AG09319 (cell line): ENCODE data around the genes SPINK9 and IL17B.

- RRBS = no CpG with 5 or more reads among the region's 5 CpGs
These were observed 34.0 kb downstream of the JAKMIP2 start for GRCh38 chr5:147748444-147749033.

GRCh38 chr5:147780746-147781433 is 1.6 kb downstream of the JAKMIP2 start:
- RRBS = no CpG with 5 or more reads among the region's 4 CpGs

DNA sequence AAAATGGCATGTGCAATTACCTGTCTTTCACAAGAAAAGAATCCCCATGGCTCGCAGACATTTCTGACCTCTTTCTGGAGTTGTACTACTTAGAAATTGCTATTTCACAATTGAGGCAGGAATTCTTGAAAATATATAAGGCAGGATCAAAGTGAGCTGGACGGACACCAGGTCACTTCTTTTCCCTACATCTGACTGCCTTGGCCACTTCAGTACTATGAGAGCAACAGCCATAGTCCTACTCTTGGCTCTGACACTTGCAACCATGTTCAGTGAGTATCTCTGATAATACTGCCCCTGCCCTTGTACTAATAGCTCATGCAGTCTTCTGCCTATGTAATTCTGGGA is at the start of gene SPINK9:
TSS of gene SPINK9 (plus strand) at position 163 of the 348 bp plus-strand sequence.
- RRBS = no CpG with 5 or more reads among the region's 2 CpGs

DNA sequence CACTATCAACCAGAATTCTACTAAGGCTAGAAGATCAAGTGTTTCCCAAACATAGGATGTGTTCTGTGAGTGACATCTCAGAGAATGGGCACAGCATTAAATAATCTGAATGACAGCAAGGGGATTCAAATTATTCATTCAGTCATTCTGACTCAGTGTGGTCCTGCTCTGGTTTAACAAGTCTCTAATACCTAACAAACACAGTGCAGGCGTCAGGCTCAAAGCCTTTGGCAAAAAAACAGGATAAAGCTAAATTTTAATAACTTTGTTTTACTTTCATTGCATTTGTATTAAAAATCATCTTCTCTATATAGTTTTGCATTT is 104.4 kb downstream of the FBXO38 start:
- RRBS = no CpG with 5 or more reads among the region's 1 CpG

- RRBS = no CpG with 5 or more reads among the region's 9 CpGs
These were observed 10.3 kb downstream of the ADRB2 start for GRCh38 chr5:148836618-148837228.

- RRBS = no CpG with 5 or more reads among the region's 1 CpG
These were observed 106.2 kb downstream of the SH3TC2 start for GRCh38 chr5:148956570-148957087.

- RRBS = no CpG with 5 or more reads among the region's 11 CpGs
These were observed 83.8 kb downstream of the SH3TC2 start for GRCh38 chr5:148978812-148979729.

GRCh38 chr5:149125328-149125814 is 15.9 kb upstream of the ABLIM3 start:
- RRBS = no CpG with 5 or more reads among the region's 11 CpGs

DNA sequence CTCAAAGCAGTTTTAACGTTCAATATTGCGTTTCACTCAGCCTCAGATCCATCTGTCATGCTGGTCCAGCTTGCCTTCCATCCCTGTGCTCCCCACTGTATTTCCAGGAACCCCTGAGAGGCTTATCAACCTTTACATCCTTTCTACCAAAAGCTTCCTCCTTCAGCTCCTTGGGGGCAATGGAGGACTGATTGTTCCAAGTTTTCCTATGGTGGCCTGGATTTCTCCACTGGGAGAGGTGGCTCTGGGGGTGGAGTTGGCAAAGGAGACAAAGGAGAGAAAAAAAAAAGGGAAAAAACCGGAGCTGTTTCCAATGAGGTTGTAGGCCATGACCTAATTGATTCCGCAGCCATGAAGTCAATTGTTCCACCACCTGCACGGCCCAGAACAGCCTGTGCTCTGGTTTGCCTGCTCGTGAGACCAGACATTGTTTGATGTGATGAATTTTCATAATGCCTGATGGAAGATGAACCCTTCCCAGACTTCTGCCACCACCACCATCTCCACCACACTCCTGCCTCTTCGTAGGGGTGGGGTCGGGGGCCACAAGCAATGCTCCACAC is 54.1 kb downstream of the ABLIM3 start:
- RRBS = no CpG with 5 or more reads among the region's 8 CpGs

- RRBS = no CpG with 5 or more reads among the region's 5 CpGs
These were observed 9.2 kb upstream of the AFAP1L1 start for GRCh38 chr5:149262436-149262829.

GRCh38 chr5:149345828-149346532 is 681 bp downstream of the GRPEL2 start:
- RRBS = 3% methylated on average over 4 of the region's 21 CpGs

DNA sequence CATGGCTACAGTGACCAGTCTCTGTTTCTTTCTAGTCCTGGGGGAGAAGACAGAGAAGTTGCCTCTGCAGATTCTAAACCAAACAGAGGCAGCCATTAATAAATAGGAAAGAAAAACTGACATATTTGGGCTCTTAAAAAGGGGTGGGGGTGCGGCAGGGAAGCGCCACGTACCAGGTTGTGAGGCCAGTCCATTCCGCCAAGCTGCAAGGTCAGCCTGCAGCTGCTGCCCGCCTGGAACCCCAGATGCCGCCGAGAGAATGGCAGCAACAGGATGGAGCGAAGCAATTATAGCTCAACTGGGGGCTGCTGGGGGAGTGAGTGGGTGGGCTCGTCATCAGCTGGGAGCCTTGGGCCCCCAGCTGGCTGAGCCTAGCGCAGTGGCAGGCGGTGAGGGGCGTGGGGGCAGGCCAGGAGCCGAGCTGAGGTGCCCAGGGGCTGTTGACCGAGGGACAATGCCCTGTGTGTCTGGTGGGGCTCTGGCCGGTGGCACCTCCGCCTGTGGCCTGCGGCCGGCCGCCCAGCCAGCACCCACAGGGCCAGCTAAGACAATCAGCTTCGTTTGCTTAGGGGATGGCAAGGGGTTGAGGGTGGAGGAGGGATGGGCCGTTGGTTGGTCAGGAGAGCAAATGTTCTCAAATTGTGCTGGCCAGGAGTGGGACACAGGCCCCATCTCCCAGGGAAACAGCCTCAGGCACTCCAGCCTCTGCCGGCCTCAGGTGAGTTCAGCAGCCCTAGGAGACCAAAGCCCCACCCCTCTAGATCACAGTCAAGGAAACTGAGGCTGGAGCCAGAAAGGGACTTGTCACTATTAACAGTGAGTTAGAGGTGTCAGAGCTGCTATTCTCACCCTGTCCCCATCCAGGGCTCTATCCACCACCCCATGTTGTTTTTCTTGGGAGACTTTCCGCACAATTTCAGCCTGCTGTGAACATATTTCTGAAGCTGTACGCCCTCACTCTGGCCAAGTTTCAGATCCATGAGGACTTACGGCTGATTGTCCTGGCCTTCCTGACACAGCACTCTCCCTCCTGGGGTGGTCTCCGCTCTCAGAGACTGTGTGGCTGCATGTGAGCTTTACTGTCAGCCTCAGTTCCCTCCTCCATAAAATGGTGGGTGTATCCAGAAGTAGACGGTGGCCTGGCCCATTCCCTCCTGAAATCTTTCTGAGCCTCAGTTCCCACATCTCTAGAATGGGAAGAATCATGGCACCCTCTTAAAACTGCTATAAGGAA is at the start of gene IL17B:
TSS of gene IL17B (minus strand) at position 261 of the 1,234 bp plus-strand sequence.
- RRBS = no CpG with 5 or more reads among the region's 27 CpGs

GRCh38 chr5:149383039-149383864 is 4.2 kb upstream of the IL17B start:
- RRBS = no CpG with 5 or more reads among the region's 16 CpGs

DNA sequence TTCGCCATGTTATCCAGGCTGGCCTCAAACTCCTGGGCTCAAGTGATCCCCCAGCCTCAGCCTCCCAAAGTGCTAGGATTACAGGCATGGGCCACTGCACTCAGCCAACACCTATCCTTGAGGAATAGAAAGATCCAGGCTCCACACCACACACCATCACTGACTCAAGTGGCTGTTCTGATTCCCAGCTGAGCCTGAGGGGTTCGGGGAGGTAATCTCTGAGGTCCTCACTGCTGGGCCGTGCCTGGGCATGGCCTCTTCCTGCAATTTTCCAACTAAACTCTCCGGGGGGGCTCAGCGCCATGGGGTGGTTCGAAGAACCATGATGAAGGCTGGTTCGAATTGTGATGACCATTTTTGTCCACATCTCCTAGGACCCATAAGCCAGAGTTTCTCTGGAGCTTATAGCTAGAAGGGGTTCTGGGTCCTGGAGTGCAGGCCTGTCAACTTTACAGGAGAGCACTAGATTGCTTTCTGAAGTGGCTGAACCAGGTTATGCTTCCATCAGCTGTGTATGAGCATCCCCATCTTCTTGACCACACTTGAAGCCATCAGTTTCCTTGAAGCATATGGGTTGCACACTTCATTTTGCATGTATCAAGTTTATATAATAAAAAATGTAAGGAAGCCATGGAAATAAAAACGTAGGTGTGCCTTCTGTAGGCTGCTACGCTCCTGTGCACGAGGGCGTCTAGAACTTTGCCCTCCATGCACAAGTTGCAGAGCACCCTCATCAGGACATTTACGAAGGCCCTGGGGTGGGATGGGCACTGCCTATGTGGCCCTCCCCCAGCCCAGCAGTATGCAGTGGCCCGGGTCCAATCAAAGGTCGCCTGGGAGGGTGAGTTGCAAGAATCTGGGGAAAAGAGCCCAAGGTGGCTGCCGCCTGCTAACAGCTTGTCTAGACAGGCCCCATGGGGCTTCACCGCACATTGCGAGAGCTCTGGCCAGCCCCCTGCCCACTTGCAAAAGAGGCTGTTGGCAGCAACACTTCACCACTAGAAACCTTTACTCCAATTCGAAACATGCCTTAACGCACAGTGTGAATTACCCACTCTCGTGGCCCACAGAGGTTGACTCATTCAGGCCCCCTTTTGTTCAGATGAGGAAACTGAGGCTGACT is 31.3 kb upstream of the IL17B start:
- RRBS = no CpG with 5 or more reads among the region's 20 CpGs

DNA sequence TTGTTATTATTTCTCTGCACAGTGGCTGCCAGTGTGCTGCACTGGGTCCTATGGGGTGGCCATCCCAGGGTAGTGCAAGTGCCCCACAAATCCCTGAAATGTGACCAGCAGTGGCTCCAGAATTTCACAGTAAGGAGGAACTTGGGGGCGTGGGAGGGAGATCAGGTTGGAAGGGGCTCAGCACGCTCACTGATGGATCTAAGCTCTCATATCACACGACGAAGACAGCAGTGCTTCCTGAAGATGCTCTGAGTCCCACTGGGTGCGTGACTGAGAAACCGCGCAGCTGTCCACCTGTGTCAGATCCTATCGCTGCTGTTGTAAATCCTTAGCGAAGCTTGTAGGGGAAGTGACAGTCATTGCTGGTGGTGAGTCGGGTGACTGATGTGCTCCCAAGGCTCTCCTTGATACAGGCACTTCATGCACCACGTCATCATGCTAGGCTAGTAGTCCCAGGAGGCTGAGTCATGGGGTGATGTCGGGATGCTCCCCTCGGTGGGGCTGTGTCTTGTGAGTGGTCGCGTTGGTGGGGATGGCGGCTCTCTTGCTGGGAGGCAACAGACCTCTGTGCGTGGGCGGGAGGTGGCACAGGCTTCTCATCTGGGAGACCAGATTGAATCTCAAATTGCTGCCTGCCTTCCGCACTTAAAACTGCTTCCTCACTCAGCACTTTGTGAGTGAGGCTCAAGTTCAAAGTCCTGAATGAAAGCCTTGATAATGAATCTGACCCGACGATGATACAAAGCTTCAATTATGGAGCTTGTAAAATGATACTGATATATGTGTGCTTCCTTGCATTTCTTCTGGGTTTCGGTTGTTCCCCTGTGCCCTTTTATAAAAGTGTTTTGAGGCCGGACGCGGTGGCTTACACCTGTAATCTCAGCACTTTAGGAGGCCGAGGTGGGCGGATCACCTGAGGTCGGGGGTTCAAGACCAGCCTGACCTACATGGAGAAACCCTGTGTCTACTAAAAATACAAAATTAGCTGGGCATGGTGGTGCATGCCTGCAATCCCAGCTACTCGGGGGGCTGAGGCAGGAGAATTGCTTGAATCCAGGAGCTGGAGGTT is 84.7 kb downstream of the CSNK1A1 start:
- RRBS = no CpG with 5 or more reads among the region's 29 CpGs

DNA sequence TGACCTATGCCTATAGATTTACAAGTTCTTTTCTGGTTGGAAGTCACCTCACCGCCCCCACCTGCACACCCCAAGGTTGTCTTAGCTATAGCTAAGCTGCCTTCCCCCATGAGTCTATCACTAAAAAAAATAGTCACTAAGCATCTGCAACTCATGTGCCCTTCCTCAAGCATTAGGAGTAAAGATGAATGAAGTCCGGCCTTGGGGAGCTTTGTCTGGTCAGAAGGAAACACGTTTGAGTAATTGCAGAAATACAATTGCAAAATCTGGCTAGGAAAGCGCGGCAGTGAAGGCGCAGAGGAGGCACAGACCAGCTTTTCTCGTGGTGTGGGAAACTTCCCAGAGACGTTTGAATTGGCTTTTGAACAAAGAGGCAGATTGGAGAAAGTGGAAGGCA is 69.4 kb downstream of the CSNK1A1 start:
- RRBS = no CpG with 5 or more reads among the region's 8 CpGs

GRCh38 chr5:149547983-149548489 is 3.2 kb downstream of the CSNK1A1 start:
- RRBS = no CpG with 5 or more reads among the region's 10 CpGs

DNA sequence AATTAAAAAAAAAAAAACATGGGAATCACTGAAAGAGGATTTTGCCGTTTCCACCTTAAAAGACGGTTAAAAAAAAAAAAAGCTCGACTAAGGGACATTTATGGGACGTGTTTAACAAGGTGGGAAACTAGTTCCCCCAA is 859 bp downstream of the CSNK1A1 start:
- RRBS = no CpG with 5 or more reads among the region's 4 CpGs

GRCh38 chr5:149723217-149723768 is 6.8 kb upstream of the PPARGC1B start:
- RRBS = no CpG with 5 or more reads among the region's 3 CpGs

- RRBS = 83% methylated on average over 5 of the region's 33 CpGs
These were observed 103.1 kb downstream of the PPARGC1B start for GRCh38 chr5:149833016-149833896.